SK-N-DZ (cell line): ENCODE results near the gene ZMYND11.

GRCh38 chr10:135392-135912, at the start of gene ZMYND11:
Gene ZMYND11, plus strand, starts transcription at chr10:135455.
RAMPAGE:
- cytosol, long total RNA: no peak
- nucleus, long total RNA: start-site peak on the plus strand at chr10:135472-135540, 29 and 45 reads in 2 replicates

RAMPAGE:
- cytosol, long total RNA: no peak
- nucleus, long total RNA: no peak
Observed at GRCh38 chr10:151059-151789, 16.0 kb downstream of the ZMYND11 start.

DNA sequence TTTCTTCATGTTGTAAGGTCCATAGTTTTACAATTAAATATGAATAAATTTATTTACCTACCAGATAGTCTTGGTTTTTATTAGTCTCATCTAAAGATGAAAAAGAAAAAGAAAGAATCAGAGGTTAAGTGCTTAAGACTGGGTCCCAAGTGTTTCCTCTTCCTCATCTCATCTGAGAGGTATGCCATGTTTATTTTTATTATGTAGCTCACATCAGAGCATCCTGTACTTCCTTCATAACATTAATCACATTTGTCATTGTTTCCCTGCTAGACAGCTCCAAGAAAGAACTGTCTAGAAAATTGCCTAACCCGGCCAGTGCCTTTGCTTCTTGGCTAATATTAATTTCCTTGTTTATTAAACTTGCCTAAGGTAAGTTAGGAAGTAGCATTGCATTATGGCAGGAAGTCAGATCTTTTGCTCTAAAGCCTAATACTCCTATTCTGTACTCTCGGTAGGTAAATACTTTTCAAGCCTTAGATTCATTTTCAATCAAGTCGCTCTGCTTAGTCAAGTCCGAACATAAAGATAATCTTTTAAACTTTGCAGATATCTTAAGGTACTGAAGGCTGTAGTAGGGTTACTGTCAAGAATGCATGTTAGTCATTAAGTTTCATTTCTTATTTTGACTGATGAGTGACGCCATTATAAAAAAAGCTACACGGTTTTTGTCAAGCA, 47.3 kb downstream of the ZMYND11 start:
RAMPAGE:
- cytosol, long total RNA: no peak
- nucleus, long total RNA: no peak

DNA sequence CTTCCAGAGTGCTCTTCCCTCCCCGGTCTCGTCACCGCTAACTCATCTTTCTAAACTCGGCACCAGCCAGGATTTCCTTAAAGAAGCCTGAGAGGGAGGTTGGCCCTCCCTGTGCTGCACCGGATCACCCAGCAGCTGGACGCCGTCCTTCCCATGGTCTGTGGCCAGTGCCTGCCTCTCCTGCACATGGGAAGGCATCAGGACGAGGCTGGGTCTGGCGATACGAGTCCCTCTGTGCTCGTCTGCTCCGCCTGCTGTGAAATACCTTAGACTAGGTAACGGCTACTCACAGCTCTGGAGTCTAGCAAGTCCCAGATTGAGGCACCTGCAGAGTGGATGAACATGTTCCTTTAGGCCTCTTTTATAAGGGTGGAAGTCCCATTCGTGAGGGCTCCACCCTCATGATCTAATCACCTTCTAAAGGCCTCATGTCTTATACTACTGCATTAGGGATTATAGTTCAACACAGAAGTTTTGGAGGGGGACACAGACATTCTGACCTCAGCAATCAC, 179.2 kb downstream of the ZMYND11 start:
RAMPAGE:
- cytosol, long total RNA: no peak
- nucleus, long total RNA: no peak

DNA sequence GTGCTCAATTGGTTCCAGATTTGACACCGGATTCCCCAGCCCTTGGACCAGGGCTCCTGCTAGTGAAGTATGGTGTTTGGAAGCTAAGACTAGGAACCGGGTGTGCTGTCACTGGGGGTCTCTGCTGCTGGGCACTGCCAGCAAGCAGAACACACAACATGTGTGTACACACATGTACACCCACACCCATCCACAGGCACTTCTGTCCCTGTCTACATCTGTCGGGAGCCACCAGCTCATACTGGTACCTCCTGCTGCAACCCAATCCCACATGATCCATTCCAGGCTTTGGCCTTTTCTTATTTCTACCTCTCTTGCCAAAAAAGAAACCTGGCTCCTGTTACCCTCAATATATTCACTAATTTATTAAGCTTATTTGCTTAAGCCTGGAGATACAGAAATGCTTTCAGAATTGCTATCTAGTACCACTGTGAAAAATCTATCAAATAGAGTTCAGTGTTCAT, 246.0 kb downstream of the DIP2C start:
RAMPAGE:
- cytosol, long total RNA: no peak
- nucleus, long total RNA: no peak

DNA sequence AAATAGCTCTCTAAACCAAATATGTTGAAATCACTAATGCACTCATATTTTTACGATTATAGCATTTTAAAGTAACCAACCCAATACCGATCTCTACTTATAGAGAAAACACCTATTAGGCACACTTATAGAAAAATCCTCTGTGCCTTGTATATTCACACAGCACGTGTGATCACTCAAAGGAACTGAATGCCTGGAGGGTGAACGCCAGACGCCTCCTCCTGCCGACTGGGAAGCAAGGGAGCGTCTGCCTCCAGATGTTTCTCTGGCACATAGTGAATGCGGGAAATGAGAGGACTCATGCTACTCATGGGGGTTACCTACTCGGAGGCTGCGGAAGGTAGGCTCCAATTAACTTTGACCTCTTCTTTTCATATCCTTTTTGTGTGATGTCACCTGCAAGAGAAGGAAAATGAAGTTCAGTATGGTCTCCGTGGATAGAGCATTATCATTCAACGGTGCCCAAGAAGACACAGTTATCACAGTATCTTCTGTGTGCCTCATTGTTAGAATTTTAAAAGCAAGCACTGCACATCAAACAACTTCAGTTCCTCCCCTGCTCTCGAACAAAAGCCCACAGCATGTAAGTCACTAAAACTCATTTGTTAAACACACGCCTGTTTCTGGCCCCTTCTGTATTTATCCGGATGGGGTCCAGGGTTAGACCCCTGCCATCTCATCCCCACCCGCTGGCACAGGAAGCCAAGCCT, 203.2 kb downstream of the DIP2C start:
RAMPAGE:
- cytosol, long total RNA: no peak
- nucleus, long total RNA: no peak

RAMPAGE:
- cytosol, long total RNA: no peak
- nucleus, long total RNA: no peak
Observed at GRCh38 chr10:554596-554880, 134.9 kb downstream of the DIP2C start.

DNA sequence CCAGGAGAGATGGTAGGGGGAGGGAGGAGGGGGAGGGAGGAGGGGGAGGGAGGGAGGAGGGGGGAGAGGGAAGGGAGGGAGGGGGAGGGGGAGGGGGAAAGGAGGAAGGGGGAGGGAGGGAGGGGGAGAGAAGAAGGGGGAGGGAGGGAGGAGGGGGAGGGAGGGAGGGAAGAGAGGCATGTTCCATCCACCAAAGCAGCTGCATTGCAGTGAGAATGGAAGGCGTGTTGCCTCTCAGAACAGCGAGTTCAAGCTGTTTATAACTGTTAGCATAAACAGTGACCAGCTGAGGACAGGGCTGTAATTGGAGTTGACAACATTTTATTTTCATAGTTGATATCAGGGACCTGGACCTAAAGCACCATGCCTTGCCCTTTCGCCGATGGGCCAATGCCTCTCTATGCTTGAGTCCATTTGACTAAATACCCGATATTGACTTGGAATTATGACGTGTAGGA, 67.2 kb downstream of the DIP2C start:
RAMPAGE:
- cytosol, long total RNA: no peak
- nucleus, long total RNA: no peak

GRCh38 chr10:637175-637873, 52.1 kb downstream of the DIP2C start:
RAMPAGE:
- cytosol, long total RNA: no peak
- nucleus, long total RNA: no peak

RAMPAGE:
- cytosol, long total RNA: no peak
- nucleus, long total RNA: no peak
Observed at GRCh38 chr10:673534-674096, 15.9 kb downstream of the DIP2C start.

DNA sequence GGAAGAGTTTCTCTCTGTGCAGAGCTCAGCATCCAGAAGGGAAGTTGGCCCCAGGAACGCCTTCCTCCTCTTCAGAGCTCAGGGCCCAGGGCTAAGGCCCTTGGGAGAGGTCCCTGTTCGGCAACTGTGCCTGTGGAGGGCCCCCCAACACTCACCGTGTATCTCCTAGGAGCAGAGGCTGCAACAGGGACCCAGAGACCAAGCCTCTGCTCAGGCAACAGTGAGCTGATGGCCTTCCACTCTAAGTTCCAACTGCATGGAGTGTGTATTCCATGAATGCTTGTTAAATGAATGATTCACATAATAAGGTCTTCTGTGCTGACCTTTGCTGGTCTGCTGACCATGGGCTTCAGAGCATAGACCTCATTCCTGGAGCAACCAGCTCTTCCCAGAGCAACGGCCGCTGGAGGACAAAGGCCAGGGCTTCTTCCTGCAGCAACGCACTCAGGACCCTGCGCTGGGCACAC, 7.7 kb downstream of the DIP2C start:
RAMPAGE:
- cytosol, long total RNA: no peak
- nucleus, long total RNA: no peak

GRCh38 chr10:683020-684215, 6.0 kb downstream of the DIP2C start:
RAMPAGE:
- cytosol, long total RNA: no peak
- nucleus, long total RNA: no peak

RAMPAGE:
- cytosol, long total RNA: no peak
- nucleus, long total RNA: no peak
Observed at GRCh38 chr10:775357-775909, 86.0 kb upstream of the DIP2C start.

DNA sequence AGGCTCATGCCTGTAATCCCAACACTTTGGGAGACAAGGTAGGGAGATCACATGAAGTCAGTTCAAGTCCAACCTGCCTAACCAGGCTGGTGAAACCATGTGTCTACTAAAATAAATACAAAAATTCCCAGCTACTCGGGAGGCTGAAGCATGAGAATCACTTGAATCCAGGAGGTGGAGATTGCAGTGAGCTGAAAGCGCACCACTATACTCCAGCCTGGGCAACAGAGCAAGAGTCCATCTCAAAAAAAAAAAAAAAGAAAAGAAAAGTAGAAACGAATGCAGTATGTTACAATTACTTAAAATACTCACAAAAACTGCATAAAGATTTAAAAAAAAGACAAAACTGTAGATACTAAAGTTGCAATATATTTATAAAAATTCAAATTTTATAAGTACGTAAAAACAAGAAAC, 36.1 kb downstream of the LARP4B start:
RAMPAGE:
- cytosol, long total RNA: no peak
- nucleus, long total RNA: no peak

DNA sequence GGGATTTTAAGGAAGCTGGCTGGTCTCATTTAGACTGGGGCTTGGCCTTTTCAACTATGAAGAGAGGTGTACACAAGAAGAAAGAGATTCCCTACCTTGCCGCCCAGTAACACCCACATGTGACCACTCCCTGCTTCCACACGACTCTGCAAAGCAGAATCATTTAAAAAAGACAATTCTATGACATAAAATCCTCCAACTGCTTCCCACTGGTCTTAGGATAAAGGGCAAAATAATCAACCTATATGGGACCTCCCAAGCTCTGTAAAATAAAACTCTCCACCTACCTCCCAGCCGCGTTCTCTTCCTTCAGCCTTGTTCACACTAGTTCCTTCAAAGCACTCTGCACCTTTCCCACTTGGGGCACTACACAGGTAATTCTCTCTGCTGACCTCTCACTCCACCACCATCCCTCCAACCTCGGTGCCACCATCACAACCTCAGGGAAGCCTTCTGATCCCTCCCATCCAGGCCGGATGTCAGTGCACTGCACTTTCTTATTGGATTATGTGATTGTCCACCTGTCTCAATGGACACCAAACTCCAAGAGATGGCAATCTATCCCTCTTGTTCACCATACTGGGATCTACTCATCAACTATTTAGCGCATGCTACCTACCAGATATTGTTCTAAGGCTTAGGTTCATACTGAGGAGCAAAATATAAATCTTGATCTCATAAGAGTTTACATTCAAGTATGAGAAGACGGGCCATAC, 7.1 kb downstream of the LARP4B start:
RAMPAGE:
- cytosol, long total RNA: no peak
- nucleus, long total RNA: no peak

GRCh38 chr10:926409-926706, 5.1 kb downstream of the LARP4B start:
RAMPAGE:
- cytosol, long total RNA: no peak
- nucleus, long total RNA: no peak

GRCh38 chr10:1006686-1007306, 18.6 kb downstream of the GTPBP4 start:
RAMPAGE:
- cytosol, long total RNA: no peak
- nucleus, long total RNA: no peak

GRCh38 chr10:1035189-1035694, 9.6 kb upstream of the IDI2 start:
RAMPAGE:
- cytosol, long total RNA: no peak
- nucleus, long total RNA: no peak

DNA sequence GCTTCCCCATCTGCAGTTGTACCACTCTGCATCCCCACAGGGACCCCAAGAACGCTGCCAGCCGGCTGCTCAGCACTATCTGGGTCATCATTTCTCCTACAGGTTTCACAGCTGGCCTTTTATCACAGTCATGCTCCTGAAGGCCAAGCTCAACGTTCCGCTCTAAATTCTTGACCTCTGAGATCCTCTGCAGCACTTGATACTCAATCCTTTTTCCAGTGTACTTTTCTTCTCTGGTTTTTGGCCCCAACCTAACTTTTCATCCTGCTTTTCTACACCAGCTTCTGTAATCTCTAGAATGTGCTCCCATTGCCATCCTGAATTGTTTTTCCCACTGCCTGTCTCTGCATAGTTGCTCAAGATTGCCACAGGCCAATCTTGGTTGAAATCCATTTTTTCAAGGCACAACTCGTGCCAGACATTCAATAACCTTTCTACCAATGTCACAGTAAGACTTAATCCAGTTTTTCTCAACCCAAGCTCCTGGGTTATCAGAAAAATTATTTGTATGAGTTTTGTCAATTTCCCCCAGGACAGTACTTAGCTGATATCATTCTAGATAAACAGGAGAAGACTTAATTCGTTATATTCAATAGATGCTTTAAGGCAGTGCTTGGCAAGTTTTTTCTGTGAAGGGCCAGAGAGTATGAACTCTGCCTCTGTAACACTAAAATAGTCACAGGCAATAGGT, 4.5 kb downstream of the IDI1 start:
RAMPAGE:
- cytosol, long total RNA: no peak
- nucleus, long total RNA: no peak

DNA sequence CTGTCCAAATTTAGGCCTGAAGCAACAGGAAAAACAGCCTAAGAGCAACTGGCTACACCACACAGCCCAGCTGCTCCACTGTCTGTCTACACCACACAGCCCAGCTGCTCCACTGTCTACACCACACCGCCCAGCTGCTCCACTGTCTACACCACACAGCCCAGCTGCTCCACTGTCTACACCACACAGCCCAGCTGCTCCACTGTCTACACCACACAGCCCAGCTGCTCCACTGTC, 2.6 kb downstream of the IDI1 start:
RAMPAGE:
- cytosol, long total RNA: no peak
- nucleus, long total RNA: no peak